Measurements from ENCODE around the genes TEX36, MMP21, FANK1 and CLRN3.

GRCh38 chr10:124986922-124988075 lies 40.6 kb downstream of the CTBP2 start:
- RRBS: no CpG with 5 or more reads among the region's 12 CpGs

- RRBS: 15% methylated on average over 2 of the region's 24 CpGs
Measured at GRCh38 chr10:125000928-125001852, 26.7 kb downstream of the CTBP2 start.

DNA sequence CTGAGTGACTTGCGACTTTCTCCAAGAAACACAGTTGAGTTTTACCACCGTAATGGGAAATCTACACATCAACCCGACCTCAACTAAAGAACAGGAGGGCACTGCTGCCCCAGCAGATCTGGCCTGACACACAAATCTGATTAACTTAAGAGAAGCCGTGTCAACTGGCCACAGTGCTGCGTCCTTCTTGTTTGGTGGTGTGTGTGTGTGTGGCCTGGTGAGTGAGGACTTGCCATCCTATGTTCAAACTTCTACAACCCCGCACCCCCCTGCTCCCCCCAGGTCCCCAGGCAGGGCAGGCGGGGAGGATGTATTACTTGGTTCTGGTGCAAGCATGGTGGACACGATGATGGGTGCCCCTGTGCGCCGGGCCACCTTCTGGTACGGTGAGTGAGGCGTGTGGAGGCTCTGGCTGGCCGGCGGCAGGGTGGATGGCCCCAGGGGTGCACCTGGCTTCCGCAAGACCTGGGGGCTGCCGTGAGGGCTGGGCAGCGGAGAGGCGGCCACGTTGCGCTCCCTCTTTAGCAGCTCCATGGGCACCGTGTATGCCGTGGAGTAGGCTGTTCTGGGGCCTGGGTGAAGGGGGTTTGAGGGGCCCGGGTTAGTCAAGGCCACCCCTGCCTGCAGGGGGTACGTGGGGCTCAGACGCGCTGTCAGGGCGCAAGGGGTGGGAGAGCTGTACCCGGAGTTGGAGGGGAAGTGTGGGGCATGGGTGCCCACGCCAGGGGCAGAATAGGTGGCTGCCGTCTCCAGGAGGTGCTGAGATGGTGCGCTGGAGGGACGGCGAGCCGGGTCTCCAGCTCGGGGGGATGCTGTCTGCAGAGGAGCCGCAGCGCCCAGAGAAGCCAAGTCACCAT lies 1.9 kb downstream of the CTBP2 start:
- RRBS: 86% methylated on average over 10 of the region's 37 CpGs

DNA sequence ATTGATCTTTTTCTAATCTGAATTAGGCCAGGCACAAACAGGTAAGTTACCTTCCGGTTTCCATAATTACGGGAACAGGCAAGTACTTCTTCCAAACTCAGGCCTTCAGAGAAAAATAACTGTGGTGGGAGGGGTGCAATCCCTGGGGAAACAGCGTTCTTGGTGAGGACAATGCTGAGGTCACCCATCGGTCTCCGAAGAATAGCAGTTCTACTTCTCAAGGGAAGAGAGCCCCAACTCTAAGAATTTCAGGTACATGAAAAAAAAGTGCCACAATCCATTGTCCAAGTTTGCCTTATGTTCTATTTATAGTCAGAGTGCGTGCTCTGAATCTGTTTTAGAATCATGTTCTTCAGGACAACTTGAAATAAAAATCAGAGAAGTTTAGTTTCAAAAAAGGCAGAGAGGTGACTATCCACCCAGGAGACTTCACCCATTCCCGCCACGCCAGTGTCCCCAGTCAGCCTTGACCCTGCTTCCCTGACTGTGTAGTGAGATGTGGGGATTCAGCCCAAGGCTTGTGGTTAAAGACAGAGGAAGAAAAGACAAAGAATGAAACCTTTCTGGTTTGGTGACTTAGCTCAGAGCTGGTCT lies 36.5 kb upstream of the CTBP2 start:
- RRBS: 80% methylated on average over 1 of the region's 8 CpGs

DNA sequence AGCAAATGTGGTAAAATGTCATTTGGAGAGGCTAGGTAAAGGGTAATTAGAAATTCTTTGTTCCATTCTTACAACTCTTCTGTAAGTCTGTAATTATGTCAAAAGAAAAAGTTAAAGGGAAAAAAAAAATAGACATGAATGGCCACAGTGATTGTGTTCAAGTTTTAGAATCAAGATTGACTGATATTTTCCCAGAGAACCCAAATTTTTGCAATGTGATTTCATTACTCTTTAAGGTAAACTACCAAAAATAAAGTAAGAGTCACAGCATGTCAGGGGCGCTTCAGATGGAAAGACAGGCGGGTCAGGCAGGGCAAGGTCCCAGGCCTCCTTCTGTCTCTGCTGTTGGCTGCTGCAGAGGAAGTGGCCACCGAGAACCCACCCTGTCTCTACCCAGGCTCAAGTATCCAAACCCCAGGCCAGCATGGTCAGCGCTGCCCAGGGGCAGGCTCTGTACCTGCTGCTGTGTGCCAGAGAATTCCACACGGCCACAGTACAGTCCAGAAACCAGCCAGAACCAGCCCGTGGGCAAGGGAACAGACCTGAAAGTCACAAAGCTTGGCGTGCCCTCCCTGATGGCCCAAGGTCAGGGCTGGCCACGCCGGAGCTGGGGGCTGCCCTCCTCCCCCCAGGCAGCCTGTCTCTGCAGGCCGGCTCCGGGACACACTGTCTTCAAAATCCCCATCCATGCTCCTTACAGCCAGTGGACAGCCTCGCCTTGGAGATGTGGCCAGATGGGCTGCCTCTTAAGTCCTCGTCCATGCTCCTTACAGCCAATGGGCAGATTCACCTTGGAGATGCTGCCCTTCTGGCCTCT lies 53.9 kb upstream of the CTBP2 start:
- RRBS: 76% methylated on average over 1 of the region's 13 CpGs

DNA sequence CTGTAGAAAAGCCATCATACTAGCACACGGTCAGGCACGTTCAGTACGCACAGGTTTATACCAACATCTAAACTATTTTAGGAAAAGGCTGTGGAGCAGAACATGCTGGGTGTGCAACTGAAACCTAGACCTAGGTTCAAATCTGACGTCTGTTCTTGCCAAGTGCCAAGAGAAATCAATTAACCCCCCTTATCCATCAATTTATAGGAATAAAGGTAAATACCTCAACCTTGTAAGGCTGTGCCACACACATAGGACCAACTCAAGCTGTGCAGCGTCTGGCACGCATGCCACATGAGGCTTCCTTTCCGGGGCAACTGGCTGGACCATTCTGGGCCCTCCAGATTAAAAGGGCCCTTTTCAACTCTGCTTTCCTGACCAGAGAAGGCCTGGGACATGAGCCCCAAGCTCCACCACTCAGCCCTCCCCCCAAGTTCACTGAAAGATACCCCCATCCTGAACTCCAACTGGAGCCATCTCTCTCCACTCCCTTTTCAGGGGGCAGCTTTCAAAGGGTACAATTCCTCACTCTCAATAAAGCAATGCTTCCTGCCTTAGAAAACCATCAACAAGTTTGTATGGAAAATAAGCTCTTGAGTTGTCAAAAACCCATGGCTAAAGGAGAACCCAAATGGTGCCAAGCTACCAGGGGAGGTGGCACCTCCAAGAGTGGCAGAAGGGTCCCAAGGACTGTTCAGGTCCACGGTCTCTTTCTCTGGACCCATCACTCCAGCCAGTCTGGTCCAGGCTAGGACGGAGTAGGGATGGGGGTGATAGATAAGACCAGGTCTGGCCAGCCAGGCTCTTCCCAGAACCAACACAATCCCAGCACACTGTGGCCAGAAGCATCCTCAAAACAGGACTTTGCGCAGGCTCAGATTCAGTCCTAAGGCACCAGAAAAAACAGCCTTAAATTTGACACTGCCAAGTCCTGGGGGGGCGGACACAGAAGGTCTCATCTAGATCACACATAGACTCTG lies 71.5 kb upstream of the CTBP2 start:
- RRBS: no CpG with 5 or more reads among the region's 11 CpGs

GRCh38 chr10:125104085-125105434 lies 76.7 kb upstream of the CTBP2 start:
- RRBS: no CpG with 5 or more reads among the region's 31 CpGs

DNA sequence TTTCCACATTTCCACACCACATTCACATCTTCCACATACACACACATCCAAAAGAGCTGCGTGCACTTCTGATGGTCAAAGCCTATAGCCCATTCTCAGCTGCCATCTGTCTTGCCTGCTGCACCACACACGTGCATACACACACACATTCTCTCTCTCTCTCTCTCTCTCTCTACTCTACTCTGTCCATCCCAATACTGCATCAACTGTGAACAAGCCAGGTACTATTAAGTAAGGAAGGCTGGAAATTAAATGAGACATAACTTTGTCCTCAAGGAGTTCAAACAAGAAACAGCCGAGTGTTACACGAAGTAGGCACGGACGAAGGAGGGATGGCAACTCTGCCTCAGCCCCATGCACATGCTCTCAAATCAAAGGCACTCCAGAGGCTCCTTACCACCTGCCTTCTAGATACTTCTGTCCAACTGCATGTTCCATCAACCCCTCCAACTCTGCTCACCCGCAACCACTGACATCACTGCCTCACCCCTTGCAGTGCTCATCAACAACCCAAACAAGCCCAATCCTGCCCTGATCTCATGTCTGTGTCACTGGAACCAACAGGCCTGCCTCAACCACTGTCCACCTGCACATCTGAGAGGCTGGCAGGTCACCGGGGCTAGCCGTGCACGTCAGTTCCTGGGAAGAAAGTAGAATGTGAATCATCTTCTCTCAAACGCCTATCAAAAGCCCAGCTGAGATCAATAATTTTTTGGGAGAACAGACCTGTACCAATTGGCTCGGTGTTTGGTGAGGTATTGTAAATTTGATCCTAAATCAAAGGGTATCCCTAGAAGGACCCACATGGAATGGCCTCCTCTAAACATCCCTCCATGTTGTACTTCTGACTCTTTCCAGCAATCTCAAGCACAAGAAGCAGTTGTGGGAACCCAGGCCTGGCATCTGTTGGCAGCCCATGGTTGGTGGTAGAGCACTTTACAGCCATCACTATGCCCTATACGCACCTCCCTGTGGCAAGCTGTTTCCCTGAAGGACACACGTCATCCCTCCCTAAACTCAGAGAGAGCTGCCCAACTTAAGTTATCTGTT lies 99.2 kb upstream of the CTBP2 start:
- RRBS: no CpG with 5 or more reads among the region's 14 CpGs

- RRBS: 55% methylated on average over 16 of the region's 34 CpGs
Measured at GRCh38 chr10:125152097-125152559, 124.3 kb upstream of the CTBP2 start.

DNA sequence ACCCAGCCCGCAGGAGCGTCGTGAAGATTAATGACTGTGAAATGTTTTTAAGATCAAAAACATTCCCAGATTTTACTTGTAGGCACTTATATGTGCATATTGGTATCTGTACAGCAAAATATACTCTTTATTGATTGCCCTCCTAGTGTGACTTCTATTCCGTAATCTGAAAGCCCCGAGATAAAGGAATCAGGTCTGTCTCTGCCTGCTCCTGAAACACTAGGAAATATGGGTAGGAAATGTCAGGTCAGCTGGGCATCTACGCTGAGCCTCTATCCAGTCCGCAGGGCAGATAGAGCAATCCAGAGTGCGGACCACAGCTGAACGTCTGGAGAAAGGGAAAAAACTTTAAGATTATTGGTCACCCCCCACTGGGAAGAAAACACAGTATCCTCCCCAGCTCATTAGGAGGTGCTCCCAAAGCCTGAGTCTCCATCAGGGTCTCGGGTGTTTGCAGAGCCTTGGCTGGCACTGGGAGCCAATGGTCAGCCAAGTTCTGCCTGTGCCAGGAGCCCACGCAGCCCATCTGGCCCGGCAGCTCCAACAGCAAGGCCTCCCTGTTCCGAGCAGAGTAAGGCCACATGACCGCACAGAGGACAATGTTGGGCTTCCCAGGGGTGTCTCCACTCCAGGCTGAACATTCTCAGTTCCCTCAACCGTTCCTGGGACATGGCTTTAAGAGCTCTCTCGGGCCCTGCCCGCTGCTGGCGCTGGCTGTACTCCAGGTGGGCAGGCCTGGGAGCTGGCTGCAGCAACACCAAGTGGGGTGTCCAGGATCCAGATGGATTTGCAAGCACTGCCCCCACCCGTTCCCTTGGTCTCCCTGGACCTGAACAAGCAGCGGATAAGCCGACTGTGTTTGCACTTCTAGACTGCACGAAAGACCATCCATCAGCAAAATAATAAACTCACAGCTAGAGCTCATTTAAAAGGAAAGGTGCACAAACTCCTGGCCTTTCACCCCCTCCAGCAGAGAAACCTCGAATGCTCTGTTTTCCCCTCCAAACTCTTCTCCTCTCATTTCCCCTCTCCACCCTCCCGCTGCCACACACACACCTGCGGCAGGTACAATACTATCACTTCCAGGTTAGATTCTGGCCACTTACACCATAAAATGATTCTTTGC lies 125.1 kb upstream of the CTBP2 start:
- RRBS: no CpG with 5 or more reads among the region's 25 CpGs

DNA sequence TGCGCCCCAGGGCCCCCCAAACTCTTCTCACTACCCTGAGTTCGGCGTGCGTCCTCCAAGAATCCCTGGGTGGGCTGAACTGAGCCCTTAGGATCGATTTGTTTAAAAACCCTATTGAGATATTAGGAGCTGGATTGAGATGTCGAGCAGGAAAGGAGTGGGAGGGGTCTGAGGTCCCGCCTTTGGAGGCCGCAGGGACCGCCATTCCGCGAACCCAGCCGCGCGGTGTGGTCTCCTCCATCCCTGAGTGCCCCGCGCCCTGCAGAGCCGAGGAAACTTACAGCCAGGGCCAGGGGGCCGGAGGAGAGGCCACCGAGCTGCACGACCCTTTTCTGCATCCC lies 134.1 kb upstream of the CTBP2 start:
- RRBS: no CpG with 5 or more reads among the region's 20 CpGs

DNA sequence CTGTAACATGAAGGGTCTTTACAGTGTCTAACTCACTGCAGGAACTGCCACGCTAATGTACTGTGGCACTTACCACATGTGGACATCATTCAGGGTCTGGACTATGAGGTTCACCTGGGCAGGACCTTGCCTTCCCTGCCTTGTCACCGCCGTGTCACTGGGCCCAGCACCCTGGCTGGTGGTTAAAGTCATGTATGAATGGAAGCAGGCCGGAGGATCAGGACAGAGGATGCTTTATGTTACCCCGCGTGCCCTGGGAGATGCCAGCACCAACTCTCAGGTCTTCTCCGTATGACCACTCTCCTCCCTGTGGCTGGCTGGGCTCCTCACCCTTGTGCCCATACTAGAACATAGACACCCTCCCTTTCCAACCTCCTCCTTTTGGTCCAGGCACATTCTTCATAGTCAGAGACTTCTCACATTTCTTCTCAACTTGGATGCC lies 240.1 kb downstream of the TEX36 start:
- RRBS: no CpG with 5 or more reads among the region's 7 CpGs

- RRBS: no CpG with 5 or more reads among the region's 3 CpGs
Measured at GRCh38 chr10:125662008-125662461, 20.9 kb downstream of the TEX36 start.

DNA sequence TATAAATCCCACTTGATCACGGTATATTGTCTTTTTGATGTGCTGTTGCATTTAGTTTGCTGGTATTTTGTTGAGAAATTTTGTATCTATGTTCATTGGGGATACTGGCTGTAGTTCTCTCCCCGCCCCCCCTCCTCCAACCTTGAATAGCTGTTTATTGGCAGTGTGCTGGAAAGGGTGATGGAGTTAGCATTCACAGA lies 16.5 kb downstream of the TEX36 start:
- RRBS: no CpG with 5 or more reads among the region's 2 CpGs

- RRBS: no CpG with 5 or more reads among the region's 3 CpGs
Measured at GRCh38 chr10:125682982-125683379, at the start of gene TEX36. Gene TEX36 (minus strand): TSS chr10:125683163.

- RRBS: no CpG with 5 or more reads among the region's 25 CpGs
Measured at GRCh38 chr10:125775569-125776118, at the start of gene MMP21. Gene MMP21 (minus strand): TSS chr10:125775821.

DNA sequence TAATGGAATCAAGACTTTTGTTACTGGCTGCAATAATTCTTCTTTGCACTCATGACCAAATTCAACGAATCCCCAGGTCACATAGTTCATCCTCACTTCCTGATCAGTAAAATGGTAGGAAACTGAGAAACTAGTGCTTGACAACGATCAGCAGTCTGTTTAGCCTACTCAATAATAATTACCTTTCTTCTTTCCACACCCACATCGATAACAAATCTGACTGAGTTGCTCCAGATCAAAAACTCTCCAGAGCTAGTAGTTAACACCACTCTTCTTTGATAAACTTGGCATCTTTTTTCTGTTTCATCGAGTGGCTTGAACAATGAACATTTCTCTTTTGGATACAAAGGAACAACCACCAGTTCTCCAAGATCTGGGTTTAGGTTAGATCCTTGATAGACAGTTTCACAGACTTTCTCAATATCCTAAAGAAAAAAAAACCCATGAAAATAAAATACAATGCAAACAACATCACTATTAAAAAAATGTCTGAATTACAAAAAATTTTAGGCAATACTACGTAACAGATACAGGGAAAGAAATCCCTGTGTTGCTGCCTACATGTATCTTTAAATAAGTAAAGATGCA lies 27.2 kb downstream of the DHX32 start:
- RRBS: no CpG with 5 or more reads among the region's 5 CpGs

GRCh38 chr10:125896373-125897261 lies at the start of gene FANK1:
Gene FANK1 (plus strand): TSS chr10:125896564.
- RRBS: 31% methylated on average over 28 of the region's 71 CpGs

DNA sequence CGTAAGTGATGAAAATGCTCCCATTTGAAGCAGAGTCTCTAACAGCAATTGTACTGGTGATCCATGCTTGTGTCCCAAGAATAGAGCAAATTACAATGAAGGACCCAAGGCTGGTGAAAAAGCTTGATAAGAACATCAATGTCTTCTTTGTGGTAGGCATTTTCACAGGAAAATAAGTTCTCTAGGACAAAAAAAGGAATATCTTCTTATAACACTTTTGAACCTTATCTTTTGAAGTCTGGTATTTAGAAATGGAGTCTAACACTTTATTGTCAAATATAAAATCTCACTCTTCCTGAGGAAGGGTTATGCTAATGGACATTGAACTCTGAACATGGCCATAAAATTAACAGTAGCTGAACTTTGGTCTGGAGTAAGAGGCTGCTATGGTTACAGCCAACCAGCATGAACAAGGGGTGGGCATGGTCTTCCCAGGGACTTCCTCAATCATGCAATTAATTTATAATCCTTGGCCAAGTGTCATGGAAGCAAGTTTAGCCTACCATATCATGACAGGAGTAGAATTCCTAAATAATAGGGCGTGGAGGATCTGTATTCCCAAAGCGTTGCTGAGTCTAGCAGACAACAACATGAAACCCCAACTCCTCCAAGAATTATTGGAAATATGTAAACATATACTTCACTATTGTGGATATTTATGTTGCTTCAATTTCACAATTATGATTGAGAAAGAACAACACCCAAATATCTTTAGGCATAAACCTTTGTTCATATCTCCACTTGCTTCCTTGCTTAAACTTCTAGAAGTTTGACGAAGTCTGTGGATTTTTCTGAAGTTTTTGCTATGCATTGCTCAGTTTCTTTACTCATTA lies at the start of gene CLRN3:
TSS of gene CLRN3 (minus strand) at position 317 of the 833 bp plus-strand sequence.
- RRBS: no CpG with 5 or more reads among the region's 4 CpGs

DNA sequence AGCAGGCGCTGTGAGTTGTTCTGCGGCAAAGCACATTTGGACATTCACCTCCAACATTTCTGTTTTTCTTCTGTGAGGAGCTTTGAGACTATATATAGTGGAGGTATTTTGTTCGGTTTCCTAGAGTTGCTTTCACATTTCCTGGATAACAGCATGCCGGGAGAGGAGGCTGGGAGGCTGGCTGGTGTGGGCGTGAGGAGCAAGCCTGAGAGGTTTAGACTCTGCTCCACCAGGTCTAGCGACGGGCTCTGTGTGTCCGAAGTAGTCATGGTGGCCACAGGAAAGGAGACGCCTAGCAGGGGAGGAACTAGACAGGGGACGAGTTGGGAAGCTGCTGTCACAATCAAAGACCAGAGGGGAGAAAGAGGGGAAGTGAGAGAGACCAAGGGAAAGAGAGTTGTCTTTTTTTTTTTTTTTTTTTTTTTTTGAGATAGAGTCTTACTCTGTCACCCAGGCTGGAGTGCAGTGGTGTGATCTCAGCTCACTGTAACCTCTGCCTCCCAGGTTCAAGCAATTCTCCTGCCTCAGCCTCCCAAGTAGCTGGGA lies 19.6 kb downstream of the PTPRE start:
- RRBS: no CpG with 5 or more reads among the region's 10 CpGs